Upper lobe of left lung (tissue), 5 donors: ENCODE measurements around the genes ASB1 and TWIST2.

GRCh38 chr2:237865893-237866360, 6.5 kb downstream of the RAMP1 start:
- PRO-cap, 2 experiments: no peak in any of the 2 experiments
- RAMPAGE, long total RNA, 4 experiments: no peak in any of the 4 experiments

DNA sequence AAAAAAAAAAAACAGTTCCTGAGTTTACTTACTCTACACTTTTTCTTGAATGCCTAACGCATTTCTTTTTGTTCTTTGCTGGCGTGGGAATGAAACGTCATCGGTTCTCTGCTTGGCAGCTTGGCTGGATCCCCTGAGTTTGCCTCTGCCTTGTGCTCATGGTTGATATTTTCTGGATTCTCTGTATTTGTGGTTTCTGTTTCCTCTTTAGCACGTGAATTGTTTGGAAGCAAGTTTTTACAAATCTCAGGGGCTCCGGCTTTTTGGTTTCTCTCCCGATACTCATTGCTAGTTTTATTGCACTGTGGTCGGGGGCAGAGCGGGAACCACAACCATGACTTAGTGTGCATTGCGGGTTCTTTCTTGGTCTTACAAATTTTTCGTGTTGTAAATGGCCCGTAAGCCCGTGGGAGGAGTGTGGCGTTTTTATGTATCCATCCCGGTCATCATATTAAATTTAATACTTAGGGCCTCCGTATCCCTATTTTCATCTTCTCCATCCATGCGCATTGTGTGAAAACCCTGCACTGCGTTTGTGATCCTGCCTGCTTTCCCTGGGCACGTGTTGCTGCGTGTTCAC, 9.3 kb downstream of the RAMP1 start:
- PRO-cap, 2 experiments: no peak in any of the 2 experiments
- RAMPAGE, long total RNA, 4 experiments: no peak in any of the 4 experiments

DNA sequence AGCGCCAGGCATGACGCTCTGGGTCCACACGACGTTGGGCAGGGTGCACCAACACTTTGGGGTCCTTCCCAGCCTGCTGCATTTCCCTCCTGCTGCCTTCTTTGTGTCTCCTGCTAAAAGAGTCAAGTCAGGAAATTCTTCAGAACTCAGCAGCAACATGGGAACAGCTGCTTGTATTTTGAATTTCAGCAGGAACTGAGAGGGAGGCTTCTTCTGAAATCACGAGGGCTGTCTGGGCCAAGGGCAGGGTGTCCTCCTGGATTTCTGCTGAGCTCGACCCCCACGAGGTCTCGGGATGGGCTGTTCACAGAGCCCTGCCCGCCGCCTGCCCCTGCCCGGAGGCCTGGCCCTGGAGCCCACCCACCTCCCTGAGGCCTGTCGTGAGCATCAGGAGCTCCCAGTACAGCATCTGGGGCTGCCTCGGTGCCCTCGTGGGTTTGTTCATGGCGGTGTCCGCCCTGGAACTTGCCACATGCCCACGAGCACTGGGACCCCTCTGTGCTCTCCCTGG, 25.6 kb downstream of the RAMP1 start:
- PRO-cap, 2 experiments: no peak in any of the 2 experiments
- RAMPAGE, long total RNA, 4 experiments: no peak in any of the 4 experiments

GRCh38 chr2:237964911-237965594, 1.8 kb upstream of the UBE2F start:
- PRO-cap, 2 experiments: no peak in any of the 2 experiments
- RAMPAGE, long total RNA, 4 experiments: no peak in any of the 4 experiments

- PRO-cap, 2 experiments: no peak in any of the 2 experiments
- RAMPAGE, long total RNA, 4 experiments: no peak in any of the 4 experiments
These were observed 3.4 kb downstream of the KLHL30 start for GRCh38 chr2:238141861-238142306.

GRCh38 chr2:238176468-238177134, 17.8 kb downstream of the ERFE start:
- PRO-cap, 2 experiments: no peak in any of the 2 experiments
- RAMPAGE, long total RNA, 4 experiments: no peak in any of the 4 experiments

DNA sequence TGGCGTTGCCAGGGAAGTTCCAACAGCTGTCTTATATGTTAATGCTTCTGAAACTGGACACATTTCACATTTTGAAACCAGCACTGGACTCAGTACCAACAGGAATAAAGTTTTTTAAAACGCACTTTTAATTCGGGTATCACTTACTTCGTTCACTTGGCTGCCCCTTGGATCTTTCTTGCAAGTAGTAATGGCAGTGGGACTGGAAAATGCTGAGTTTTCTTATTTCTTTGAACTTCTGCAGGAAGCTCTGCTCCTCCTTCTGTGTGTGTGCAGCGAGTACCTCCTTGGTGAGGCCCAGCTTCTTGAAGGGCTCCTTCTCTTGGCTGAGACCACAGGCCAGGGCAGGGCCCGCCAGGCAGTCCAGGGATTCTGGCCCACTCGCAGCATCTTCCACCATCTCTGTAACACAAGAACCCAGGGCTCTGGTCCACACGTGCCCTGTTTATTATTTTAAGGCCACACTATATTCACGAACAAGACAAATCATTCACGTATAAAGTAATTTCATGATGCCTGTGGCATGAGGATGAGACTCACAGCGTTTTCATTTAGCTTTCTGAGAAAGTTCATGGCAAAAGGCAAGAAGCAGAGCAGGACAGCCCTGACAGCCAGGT, 15.8 kb upstream of the HES6 start:
- PRO-cap, 2 experiments: no peak in any of the 2 experiments
- RAMPAGE, long total RNA, 4 experiments: start-site peak on the minus strand in 1 of 4 experiments, centred at positions 161 to 430 of the sequence, 8 to 13 reads per replicate

DNA sequence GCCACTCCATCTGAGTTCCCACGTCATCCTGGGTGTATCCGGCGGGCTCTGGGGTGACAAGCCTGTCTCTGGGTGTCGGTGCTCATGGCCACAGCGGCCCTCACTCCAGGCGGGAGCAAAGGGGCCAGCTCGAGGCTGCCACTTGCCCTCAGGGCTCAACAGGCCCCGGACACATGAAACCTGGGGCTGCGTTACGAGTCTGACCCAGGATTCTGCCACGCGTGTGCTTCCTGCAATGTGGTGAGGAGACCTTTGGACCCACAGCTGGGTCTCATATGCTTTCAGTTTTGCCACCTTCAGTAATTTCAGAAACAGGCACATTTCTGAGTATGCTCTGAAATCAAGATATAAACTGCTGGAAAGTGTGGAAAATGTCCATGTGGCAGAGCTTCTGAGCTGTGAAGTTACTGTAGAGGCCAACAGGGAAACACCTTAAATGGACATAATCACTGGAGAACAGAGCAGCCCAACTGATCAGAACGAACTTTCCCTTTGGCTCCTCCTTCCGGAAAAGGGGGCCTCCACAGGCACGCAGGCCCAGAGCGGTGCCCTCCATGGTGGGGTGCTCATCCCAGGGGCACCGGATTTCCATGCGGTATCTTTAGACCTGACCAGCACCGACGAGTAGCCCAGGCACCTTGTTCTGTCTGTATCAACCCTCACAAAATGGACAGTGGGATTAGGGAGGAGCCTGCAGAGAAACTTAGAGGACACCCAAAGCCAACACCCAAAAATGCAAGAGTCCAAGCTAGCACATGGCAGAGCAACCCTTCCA, 14.1 kb downstream of the PER2 start:
- PRO-cap, 2 experiments: no peak in any of the 2 experiments
- RAMPAGE, long total RNA, 4 experiments: no peak in any of the 4 experiments

GRCh38 chr2:238285152-238286264, 2.9 kb downstream of the PER2 start:
- PRO-cap, 2 experiments: no peak in any of the 2 experiments
- RAMPAGE, long total RNA, 4 experiments: no peak in any of the 4 experiments

DNA sequence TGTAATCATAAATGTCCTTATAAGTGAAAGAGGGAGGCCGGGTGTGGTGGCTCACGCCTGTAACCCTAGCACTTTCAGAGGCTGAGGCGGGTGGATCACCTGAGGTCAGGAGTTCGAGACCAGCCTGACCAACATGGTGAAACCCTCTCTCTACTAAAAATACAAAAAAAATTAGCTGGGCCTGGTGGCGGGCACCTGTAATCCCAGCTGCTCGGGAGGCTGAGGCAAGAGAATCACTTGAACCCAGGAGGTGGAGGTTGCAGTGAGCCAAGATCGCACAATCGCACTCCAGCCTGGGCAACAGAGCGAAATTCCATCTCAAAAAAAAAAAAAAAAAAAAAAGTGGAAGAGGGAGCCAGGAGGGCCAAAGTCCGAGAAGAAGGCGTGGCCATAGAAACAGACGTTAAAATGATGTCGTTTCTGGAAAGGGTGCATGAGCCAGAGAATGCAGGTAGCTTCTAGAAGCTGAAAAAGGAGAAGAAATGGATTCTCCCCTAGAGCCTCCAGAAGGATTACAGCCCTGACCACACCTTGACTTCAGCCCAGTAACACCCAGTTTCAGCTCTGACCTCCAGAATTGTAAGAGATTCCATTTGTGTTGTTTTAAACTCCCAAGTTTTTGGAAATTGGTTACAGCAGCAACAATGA, 14.4 kb upstream of the TRAF3IP1 start:
- PRO-cap, 2 experiments: no peak in any of the 2 experiments
- RAMPAGE, long total RNA, 4 experiments: no peak in any of the 4 experiments

DNA sequence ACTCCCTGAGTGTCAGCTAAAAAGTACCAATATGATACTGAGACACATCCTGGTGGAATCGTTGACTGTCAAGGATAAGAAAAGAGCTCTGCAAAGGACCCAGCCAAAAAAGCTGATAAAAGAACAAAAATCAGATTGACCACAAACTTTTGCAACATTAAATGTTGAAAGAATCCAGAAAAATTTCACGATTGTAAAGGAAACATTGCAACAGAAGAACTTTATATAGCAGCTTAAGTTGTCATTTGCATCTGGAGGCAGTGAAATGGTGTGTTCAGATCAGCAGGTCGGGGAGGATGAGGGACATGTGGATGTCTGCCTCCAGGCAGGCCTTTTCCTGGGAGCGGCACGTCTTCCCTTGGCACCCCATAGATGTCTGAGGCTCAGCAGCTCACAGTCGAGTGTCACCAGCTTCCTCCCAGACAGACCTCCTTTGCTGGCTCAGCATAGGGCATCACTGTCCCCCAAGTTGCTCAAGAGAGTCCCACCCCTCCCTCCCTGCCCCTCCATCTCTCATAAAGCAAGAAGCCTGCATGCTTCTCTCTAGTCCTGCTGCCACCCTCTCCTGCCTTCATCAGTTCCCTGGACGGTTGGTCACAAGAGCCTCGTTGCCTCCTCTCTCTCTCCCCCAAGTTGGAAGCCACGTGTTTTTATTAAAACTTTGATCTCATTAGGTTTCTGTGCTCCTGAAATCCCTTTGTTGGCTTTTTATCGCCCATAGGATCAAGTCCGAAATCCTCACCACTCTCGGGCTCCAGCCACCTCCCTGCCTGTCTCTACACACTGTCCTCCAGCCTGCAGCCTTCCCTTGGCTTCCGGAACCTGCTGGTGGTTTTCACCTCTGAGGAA, 44.2 kb upstream of the ASB1 start:
- PRO-cap, 2 experiments: no peak in any of the 2 experiments
- RAMPAGE, long total RNA, 4 experiments: no peak in any of the 4 experiments

DNA sequence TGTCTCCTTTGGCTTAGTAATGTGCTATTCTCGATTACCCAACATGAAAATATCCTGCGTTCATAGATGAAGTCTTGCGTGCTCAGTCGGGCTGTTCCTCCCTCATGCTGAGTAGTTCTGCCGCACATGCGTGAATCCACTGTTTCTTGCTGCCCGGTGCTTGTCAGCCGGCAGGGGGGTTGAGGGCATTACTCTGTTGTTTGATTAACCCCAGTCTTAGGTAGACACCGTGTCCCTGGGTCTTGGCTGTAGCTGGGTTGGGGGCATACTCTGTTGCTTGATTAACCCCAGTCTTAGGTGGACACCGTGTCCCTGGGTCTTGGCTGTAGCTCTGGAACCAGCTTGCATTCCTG, 22.2 kb upstream of the ASB1 start:
- PRO-cap, 2 experiments: no peak in any of the 2 experiments
- RAMPAGE, long total RNA, 4 experiments: no peak in any of the 4 experiments

DNA sequence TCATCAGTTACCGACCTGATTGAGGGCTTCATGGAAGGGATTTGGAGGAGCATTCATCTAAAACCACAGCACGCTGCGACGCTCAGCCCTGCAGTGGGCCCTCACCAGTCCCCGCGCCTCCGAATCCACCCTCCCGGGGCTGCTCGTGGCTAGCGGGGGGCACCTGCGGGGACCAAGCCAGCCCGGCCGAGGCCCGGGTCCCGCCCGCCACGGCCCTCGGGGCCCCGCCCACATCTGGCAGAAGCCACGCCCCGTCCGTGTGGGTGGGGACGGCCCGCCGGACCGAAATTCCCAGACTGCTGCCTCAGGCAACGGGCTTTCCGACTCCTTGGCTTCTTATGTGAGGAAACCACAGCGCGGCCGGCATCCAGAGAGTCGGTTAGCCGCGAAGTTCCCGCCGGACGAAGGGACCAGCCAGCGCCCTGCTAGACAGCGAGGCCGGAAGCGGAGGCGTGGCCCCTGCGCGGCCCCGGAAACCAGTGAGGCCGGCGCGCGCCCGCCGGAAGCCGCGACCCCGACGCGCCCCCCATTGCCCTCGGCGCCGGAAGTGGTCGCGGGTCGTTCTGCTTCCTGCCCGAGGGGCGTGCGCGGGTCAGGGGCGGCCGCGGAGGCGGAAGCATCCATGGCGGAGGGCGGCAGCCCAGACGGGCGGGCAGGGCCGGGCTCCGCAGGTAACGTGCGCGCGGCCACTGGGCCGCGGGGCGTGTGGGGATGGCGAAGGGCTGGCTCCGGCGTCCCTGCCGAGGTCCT, at the start of gene ASB1:
Gene ASB1 (plus strand): TSS at position 479 of the 750 bp plus-strand sequence.
- PRO-cap, 2 experiments: peak in 1 of 2 experiments; most common plus-strand start position 588 of the sequence (in 1); most common minus-strand start position 446 of the sequence (in 1)
- RAMPAGE, long total RNA, 4 experiments: start-site peak on the plus strand in 1 of 4 experiments, centred at position 562 of the sequence, 69 reads per replicate

- PRO-cap, 2 experiments: peak in 1 of 2 experiments; most common plus-strand start chr2:238427456 (in 1); most common minus-strand start chr2:238427349 (in 1)
- RAMPAGE, long total RNA, 4 experiments: start-site peak on the minus strand in 1 of 4 experiments, at chr2:238427344-238427372 at its widest, 9 reads per replicate
These were observed 614 bp downstream of the ASB1 start for GRCh38 chr2:238427199-238427883.

DNA sequence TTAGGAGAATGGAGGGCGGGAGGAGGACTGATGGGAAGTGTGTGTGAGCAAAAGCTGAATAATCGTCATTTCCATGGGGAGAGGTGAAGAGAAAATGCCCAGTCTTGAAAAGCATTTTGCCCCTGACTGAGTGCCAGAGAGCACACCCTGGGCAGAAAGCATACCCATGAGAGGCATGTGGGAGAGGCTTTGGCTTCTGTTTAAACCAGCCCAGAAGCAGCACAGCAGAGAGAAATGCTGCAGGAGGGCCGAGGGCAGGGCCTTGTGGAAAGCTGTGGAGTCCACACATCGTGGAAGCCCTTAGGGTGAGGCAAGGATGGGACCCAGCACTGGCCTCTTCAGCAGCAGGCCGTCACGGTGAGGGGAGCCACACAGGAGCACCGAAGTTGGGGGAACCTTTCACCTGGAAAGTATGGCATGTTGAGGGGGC, 27.7 kb downstream of the ASB1 start:
- PRO-cap, 2 experiments: no peak in any of the 2 experiments
- RAMPAGE, long total RNA, 4 experiments: no peak in any of the 4 experiments

GRCh38 chr2:238554388-238554827, 127.7 kb downstream of the ASB1 start:
- PRO-cap, 2 experiments: no peak in any of the 2 experiments
- RAMPAGE, long total RNA, 4 experiments: no peak in any of the 4 experiments

DNA sequence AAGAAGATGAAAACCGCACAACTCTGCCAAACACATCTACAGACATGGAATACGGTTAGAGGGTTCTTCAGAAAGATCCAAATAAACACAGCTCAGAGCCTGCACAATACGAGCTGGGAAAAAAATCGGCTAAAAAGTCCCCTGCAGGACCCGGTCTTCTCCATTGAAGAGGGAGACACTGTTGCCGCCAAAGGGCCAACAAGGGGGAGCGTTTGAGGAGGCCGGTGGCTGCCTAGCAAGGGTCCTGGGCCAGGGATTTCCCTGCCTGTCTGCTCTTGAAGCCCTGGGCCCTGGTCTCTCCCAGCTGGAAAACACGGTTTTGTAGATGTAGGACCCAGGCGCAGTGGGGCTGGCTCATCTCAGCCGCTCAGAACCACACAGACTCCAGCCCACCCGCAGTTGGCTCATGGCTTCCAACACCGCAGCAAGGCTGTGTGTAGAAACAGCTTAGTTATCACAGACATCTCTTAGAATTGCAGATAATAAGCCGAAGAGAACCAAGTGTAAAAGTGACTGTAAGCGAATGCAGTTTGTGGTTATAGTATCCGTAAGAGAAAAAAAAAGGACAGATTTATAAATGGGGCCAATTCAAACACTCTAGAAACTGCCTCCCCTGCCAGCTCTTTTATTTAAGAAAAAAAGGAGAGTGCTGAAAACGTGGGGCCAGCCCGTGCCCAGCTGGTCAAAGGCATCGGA, 57.0 kb upstream of the TWIST2 start:
- PRO-cap, 2 experiments: no peak in any of the 2 experiments
- RAMPAGE, long total RNA, 4 experiments: no peak in any of the 4 experiments

- PRO-cap, 2 experiments: no peak in any of the 2 experiments
- RAMPAGE, long total RNA, 4 experiments: no peak in any of the 4 experiments
These were observed 1.2 kb upstream of the TWIST2 start for GRCh38 chr2:238846386-238847437.

DNA sequence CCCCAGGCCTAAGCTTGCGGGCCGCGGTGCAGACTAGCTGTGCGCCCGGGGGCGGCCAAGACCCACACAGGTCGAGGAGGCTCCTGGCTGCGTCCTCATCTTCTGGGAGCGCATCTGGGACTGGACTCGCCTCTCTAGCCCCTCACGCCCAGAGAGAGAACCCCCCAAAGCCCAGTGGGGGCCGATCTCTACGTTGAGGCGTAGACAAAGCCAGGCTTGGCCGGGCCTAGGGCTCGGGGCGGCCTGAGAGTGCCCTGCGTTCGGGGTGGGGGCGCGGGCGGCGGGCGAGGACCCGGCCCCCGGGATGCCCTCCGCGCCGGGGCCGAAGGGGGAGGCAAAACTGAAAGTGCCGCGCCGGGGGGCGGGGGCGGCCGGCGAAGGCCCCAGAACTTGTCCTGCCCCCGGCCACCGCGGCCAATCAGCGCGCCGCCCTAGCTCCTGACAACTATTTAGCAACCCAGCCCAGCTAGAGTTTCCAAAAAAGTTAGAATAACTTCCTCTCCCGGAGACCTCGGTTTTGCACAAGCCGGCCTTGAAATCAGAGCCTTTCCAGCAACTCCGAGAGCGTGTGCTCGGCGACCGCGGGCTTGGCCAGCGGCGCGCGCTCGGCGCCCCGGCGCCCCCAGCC, at the start of gene TWIST2:
Gene TWIST2 (plus strand): TSS at position 520 of the 628 bp plus-strand sequence.
- PRO-cap, 2 experiments: peak in 1 of 2 experiments; most common plus-strand start position 541 of the sequence (in 1); most common minus-strand start position 328 of the sequence (in 1)
- RAMPAGE, long total RNA, 4 experiments: no peak in any of the 4 experiments

GRCh38 chr2:238853082-238853589, 5.3 kb downstream of the TWIST2 start:
- PRO-cap, 2 experiments: no peak in any of the 2 experiments
- RAMPAGE, long total RNA, 4 experiments: start-site peak on the plus strand in 1 of 4 experiments, at chr2:238853305-238853675 at its widest, 8 reads per replicate